Colon Carcinoma Metastatic in the Lung (tissue), 2 donors: ENCODE measurements around the genes BMS1 and ZNF485.

DNA sequence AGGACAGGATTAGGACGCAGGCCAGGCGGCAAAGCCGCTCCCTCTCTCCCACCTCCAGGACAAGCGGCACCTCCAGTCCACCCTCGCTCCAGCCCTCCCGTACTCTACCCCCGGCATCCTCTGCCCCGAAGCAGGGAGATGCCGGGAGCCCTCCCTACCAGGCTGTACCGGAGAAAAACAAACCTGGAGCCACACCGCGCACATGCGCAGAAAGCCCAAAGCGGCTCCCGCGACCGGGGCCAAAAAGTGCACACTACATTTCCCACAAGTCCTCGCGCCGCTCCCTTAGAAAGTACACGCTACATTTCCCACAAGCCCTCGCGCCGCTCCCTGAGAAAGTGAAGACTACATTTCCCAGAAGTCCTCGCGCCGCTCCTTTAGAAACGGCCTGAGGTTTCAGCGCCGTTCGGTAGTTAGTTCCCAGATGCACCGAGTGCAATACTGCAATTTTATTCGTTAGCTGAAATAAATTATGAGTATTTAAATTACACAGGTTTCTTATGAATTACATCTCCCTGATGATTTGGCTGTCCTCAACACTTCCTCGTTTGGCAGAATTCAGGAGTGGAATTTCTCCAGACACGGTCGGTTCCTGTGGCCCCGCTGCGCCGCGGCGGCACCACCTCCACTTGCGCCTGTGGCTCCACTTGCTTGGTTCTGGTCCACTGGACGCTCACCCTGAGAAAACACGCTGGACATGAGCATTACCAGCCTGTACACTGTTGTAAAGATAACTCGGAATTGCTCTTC, 85.6 kb downstream of the ZNF33B start:
- PRO-cap, 2 experiments: peak in 2 of 2 experiments; most common plus-strand start position 380 of the sequence (in 1); most common minus-strand start position 185 of the sequence (in 2)

- PRO-cap, 2 experiments: no peak in any of the 2 experiments
Observed at GRCh38 chr10:42755020-42755618, 27.5 kb upstream of the BMS1 start.

- PRO-cap, 2 experiments: no peak in any of the 2 experiments
Observed at GRCh38 chr10:42769598-42770205, 12.9 kb upstream of the BMS1 start.

DNA sequence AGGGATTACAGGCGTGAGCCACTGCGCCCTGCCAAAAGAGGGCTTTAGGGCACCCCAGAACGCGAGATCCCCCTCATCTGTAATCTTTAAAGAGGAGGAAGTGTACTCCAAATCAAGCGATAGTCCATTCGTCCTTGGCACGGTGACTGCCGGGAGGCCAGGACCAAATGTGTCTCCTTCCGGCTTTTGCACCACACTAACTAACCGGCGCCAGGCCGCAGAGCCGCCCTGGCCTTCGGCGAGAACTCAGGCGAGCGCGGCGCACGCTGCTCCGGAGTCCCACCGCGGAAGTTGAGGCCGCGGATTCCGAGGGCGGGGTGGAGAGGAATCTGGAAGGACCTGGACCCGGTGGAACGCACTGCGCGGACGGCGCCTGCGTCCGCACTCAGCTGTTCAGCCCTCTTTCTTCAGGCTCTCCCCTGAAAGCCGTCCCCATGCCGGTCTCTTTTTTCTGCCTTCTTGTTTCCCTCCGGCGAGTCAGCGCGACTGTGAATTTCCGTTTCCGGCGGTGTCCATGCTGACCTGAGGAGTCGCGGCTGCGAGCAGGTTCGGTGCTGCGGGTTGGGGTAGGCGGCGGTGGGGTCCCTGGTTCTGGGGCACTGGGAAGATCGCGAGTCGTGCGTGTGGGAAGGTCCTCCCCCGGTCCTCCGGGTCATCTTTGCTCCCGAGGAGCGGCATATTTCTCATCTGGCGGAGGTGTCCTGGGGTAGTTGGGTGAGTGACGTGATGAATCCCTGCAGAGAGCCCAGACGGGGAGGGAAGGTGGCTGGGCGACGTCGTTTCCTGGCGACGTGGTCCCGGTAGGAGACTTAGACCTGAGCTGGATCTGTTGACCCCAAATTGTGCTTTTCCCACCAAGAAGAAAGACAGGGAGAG, at the start of gene BMS1:
TSS of gene BMS1 (plus strand) at position 511 of the 876 bp plus-strand sequence.
- PRO-cap, 2 experiments: peak in 2 of 2 experiments; most common plus-strand start position 511 of the sequence (in 2); most common minus-strand start position 293 of the sequence (in 1)

DNA sequence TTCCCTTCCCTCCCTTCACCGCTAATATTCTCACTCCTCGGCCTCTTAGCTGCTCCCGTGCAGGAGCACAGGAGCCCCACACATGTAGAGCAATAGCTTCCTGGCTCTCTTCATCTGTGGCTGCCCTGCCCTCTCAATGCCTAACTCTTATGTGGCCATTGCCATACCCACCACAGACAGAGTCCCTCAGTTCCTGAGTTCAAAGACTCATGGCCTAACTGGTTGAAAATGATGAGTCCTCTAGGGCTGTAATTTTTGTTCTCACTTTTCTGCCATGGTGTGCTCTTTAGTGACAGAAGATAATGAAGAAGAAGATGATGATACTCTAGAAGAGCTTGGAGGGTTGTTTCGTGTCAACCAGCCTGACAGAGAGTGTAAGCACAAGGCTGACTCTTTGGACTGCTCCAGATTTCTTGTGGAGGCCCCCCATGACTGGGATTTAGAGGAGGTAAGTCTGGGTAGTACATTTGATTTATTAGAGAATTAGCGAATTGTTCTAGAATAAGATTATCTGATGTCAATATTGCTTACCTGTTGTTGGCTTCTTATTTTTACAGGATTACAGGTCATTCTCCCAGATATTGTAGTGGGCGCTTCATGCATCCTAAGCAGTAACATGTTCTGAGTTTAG, 15.7 kb downstream of the BMS1 start:
- PRO-cap, 2 experiments: no peak in any of the 2 experiments

DNA sequence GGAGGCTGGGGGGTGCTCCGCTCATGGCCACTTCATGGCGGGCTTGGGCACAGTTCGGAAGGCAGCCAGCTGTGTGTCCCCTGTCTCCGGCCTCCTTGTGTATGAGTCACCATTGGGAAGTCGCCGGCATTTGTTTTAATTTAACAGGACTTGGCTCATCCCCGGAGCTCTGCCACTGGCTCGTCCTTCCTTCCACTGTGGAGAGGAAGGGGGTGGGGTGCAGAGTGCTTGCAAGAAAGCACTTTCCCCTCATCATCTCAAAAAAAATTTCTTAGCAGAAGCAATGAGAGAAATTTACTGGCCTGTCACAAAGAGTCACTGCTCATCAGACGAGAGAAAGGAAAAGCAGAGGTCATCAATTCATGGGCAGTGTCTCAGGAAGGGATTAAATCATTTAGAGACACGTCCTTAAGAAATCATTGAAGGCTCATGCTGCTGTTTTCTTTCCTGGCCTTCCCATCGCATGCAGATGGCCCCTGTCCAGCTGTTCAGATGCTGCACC, 93.2 kb downstream of the BMS1 start:
- PRO-cap, 2 experiments: no peak in any of the 2 experiments

DNA sequence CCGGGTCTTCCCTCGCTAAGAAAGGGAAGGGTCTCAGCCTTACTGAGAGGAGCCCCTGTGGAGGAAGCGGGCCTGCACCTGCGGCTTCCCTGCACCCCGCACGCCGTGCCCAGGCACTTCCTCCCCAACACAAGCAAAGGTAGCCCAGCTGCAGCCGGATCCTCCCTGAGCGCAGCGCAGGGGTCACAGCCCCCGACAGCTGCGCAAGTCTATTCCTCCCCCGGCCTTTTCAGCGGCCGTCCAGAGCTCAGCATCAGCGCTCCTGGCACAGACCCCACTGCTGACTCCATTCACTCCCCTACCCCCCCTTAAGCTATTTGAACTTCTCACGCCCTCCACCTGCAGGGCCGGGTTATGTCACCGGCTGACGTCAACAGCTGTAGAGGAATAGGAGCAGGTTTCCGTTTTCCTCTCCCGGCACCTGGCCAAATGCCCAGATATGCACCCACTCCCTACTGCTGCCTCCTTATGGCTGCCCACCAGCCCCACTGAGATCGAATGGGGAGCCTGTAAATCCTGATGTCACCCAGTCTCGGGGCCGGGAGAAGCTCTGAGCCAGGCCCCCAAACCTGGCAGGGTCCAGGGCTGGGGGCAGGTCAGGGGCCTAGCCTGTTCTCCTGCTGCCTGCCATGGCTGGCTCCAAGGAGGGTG, 143.0 kb upstream of the RET start:
- PRO-cap, 2 experiments: peak in 1 of 2 experiments; most common minus-strand start position 292 of the sequence (in 1)

DNA sequence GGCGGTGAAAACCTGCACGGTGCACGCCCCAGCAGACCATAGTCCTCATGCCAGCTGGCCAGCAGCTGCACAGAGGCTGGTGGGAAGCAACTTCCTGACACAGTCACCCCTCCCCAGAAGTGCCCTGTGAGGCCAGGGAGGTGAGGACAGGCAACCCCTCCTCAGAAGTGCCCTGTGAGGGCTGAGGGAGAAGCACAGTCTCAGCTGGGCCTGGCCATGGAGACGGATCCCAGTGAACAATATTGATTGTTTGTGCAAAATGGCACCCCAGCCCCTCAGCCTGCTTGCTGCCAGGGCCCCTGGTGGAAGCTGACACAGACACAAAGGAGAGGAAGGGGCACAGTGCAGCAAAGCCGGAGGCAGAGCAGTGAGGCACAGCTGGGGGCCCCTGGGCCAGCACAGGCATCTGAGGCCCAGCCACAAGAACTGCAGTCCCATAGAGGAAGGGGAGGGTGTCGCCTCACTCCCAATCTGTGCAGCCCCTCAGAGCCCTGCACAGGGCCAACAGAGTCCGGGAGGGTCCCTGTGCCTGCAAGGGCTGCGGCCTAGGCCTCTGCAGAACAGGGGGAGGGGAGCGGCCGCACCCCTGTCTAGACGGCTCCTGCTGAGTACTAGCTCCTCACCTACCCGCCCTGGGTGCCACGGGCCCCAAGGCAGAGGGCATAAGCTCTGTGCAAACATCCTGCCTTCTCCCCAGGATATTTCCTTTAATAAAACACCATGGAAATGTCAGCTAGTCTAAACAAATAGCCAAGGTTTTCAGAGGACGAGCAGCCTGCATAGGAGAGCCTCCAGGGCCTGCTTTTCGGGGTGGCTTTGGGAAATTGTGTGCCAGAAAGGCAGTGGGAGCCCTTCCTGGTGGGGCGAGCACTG, 32.5 kb upstream of the RET start:
- PRO-cap, 2 experiments: peak in 1 of 2 experiments; most common plus-strand start position 753 of the sequence (in 1); most common minus-strand start position 634 of the sequence (in 1)

DNA sequence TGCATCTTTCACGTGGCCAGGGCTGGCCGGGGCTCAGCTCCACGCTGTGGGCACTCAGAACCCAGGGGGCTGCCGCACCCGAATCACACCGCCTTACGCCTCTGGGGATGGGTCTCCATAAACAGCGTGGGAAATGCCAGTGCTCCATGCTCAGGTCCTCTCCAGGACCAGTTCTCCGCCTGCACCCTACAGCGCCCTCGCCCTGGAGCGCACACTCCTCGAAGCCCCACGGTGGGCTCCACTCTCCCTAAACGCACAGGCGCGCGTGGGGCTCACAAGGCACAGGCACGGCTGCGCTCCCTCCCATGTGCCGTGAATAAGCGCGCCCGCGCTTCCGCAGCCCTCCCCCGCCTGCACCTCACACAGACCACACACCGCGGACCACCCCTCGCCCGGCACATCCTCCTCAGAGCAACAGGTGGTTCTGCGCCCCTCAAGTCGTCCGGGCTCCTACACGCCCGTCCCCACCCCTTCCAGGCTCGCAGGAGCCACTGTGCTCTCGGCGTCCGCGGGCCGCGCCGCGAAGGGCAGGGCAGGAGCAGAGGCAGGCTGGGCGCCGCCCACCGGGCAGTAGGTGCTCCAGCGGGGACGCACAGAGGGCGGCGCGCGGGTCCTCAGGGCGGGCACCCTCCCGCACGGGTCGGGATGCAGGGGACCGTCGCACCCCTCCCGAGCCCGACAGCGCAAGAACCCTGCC, 37.8 kb downstream of the RASGEF1A start:
- PRO-cap, 2 experiments: no peak in any of the 2 experiments

GRCh38 chr10:43287311-43287870, 20.5 kb upstream of the RASGEF1A start:
- PRO-cap, 2 experiments: no peak in any of the 2 experiments

DNA sequence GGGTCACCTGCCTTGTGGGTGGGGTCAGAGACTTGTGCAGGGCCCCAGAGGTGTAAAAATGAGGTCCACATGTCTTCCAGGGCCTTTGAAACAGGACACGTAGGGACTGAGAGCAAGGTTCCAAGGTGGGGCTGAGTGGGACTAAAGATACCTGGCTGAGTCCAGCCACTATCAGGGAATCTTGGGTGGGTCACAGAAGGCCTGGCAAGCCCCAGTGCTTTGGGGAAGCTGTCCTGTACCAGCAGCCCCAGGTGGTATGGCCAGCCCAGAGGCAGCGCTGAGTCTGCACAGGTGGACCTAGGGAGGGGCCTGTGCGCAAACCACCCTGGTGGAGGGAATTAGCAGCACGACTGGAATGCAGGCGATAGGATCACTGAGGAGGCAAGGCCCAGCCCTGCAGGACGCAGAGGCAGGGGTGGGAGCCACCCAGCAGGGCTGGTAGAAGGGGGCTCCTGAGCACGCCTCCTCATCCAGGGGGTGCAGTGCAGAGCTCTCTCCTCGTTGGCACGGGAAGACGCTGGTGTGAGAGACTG, 5.8 kb downstream of the FXYD4 start:
- PRO-cap, 2 experiments: no peak in any of the 2 experiments

DNA sequence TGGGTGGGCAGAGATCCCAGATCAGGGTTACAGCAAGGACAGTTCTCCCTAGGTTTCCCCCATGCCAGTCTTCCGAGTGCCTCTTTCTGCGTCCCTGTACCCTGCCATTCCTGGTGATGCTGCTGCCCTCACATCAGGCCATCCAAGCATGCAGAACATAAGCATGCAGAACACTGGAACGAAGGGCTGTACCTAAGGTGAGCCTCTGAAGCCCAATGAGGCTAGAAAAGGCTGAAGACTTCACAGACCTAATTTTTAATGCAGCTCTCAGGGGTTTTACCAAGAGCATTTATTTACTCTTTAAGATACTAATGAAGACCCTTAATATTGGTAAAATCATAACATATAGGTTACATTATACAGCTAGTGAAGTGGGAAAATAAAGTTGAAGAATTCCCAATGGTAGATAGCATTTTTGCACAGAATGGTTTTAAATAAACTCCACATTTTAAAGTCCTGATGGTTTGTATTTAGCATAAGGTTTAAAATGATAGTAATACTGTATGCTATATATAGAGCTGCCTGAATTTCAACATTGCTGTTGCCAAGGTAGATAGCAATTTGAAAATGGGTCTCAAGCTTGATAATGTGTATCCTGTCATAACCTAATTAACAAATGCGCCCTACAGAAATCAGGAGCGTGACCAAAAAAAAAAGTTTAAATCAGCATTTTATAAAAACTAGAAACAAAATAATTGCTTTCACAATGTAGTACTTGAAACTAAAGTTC, 13.7 kb downstream of the FXYD4 start:
- PRO-cap, 2 experiments: no peak in any of the 2 experiments

DNA sequence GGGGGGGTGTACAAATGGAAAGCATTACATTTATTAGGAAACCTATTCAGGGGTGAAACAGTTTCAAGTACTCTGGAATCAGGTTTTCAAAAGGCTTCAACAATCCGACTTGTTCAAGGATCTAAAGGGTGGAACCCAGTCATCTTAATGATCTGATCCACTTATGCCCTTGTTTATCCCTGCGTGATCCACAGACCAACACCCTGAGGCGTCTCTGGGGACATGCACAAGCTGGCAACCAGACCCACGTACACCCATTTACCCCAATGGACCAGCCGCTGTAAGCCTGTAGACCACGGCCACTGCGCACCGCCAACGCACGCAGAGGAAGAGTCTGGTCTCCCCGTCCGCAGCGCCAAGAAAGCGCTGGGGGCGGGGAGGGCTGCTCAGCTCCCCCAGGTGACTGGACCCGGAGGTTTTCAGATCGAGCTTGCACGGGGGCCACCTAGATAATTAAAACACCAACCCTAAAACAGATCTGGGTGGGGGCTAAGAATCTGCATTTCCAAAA, 13.3 kb downstream of the HNRNPF start:
- PRO-cap, 2 experiments: no peak in any of the 2 experiments

GRCh38 chr10:43399683-43400162, 9.3 kb downstream of the HNRNPF start:
- PRO-cap, 2 experiments: no peak in any of the 2 experiments

DNA sequence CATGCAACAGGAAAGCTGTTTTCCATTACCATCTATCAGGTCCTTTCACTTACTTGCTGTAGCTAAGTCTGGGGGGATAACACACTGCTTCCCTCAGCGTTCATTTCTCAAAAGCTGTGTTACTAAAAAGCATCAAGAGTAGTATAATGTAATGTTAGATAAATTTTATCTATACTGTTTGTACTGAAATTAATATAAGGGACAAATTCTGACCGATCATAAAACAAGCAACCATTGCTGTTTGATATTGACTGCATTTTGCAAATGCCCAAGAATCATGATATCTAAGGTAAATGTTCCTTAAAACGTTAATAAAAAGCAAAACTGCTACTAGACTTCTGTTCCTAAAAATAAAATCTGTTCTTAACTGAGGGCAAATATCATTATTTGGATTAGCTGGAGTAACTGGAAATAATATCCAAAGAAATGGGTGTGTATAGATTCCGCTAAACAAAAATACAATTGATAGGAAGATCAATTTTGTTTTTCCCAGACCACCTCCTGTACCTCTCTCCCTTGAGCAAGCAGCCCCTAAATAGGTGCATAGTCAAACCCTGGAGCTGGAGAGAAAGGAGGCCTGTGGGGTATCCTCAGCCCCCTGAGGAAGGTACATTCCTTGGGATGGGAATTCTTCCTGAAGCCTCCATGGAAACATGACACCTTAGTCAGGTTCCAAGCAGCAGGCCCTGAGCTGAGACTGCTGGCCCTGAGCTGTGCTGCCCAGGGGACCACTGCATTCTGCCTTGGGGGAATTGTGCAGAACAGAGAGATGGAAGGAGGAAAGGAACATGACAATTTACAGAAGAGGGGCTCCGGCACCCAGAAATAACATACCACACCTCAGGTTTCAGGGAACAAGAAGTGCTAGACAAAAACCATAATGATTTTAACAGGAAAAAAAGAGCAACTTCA, 7.5 kb downstream of the HNRNPF start:
- PRO-cap, 2 experiments: no peak in any of the 2 experiments

DNA sequence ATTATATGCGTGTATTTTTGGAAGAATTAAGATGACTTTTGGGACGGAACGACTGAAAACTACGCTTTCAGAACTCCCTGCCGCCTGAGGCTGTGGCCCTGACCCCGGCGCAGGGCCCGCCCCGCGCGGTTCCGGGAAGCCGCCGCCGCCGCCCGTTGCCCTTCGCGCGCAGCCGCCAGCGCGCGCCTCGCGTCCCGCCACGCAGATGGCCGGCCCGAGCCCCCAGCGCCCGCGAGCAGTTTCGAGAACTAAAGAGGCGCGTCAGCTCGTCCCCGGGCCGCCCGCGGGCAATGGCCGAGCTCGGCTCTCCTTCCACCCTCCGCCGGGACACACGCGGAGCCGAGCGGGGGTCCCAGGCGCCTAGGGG, 1.9 kb downstream of the HNRNPF start:
- PRO-cap, 2 experiments: peak in 1 of 2 experiments; most common plus-strand start position 158 of the sequence (in 1); most common minus-strand start position 111 of the sequence (in 1)

- PRO-cap, 2 experiments: no peak in any of the 2 experiments
Observed at GRCh38 chr10:43437669-43438288, 868 bp downstream of the ZNF487 start.

GRCh38 chr10:43605863-43607037, at the start of gene ZNF485:
Gene ZNF485 (plus strand): TSS chr10:43606438.
- PRO-cap, 2 experiments: peak in 2 of 2 experiments; most common plus-strand start chr10:43606438 (in 1)

- PRO-cap, 2 experiments: no peak in any of the 2 experiments
Observed at GRCh38 chr10:43961167-43961490, 312.4 kb upstream of the ZNF32 start.

DNA sequence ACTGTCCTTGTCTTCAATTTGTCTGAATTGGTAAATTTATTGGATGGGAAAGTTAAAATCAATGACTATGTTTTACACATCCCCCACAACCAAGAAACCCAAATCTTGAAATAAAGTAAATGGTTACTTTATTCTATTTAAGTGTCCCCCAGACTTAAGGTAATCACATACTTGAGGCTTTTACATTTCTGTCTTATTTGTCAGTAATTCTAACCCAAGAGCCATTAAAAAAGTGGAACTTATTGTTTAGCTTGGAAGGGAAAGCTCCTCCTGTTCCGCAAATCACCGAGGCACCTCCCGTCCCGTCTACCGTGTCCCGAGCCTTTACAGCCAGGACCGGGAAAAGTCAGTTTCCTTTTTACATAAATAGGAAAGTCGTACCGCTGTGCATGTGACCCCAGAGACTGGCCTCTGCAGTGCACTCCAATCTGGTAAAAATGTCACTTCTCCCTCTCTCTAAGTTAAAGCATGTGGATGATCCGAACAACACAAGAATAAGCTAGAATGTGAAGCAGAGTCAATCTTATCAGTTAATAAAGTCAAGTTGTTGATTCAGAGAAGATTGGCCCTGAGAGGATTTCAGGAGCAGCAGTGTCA, 316.3 kb upstream of the ZNF32 start:
- PRO-cap, 2 experiments: no peak in any of the 2 experiments